Measurements from ENCODE around the gene SRRM2.

- PRO-cap = no peak
Measured at GRCh38 chr16:2704061-2704304, 16.0 kb downstream of the PRSS27 start.

DNA sequence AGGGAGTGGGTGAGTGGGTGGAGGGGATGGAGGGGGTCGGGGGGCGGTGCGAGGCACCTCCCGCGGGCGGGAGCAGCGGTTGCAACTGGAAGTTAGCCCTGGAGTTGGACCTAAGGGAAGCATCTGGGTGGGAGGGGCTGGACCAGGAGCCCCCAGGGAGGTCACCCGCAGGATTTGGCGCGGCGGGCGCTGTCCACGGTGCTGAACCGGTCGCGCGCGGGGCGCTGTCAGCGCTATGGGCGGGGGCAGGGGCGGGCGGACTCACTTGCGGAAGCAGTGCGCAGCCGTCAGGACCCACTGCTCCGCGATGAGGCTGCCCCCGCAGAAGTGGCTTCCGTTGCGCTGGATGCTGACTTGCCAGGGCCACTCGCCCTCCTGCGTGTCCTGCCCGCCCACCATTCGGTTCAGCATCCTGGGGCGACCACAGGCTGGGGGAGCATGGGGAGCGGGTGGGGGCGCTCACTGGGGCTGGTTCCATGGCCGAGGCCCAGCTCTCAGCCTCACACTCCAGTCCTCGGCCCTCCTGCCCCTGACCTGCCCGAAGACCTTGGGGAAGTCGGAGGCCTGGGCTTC is 4.5 kb downstream of the PRSS27 start:
- PRO-cap = no peak

- PRO-cap = no peak
Measured at GRCh38 chr16:2720437-2720570, 280 bp upstream of the PRSS27 start.

- PRO-cap = bidirectional peak, plus-strand start at chr16:2752357, minus-strand start at chr16:2752265; unidirectional peak, plus-strand start at chr16:2752650
Measured at GRCh38 chr16:2752137-2753239, at the start of gene SRRM2. Gene SRRM2, plus strand, starts transcription at chr16:2752638.

- PRO-cap = no peak
Measured at GRCh38 chr16:2763563-2764182, 11.2 kb downstream of the SRRM2 start.

DNA sequence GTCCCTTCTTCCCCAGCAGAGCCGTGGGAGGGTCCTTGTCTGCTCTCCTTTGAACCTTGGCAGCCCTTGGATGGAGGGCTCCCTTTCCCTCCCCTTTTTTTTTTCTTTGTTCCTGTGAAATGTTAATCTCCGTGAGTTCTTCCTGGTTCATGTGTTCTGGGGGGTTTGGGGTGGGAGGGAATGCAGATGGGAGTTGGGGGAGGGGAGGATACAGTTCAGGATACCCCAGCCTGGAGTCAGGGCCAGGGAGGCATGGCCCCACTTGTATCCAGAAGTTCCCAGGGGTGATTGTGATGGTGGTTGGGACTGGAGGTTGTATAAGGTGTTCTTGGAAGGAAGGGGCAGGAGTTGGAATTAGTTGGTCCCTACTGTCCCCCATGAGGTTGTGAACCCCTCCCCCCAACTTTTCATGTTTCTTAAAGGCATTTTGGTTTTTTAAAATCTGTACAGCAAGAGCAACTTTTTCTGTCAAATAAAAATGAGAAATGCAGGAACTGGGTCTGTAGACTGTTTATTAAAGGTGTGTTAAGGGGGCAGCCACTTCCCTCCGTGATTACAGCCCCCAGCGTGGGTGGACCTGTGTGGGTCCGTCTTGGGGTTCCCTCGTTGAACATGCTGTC is 6.1 kb downstream of the ELOB start:
- PRO-cap = no peak

DNA sequence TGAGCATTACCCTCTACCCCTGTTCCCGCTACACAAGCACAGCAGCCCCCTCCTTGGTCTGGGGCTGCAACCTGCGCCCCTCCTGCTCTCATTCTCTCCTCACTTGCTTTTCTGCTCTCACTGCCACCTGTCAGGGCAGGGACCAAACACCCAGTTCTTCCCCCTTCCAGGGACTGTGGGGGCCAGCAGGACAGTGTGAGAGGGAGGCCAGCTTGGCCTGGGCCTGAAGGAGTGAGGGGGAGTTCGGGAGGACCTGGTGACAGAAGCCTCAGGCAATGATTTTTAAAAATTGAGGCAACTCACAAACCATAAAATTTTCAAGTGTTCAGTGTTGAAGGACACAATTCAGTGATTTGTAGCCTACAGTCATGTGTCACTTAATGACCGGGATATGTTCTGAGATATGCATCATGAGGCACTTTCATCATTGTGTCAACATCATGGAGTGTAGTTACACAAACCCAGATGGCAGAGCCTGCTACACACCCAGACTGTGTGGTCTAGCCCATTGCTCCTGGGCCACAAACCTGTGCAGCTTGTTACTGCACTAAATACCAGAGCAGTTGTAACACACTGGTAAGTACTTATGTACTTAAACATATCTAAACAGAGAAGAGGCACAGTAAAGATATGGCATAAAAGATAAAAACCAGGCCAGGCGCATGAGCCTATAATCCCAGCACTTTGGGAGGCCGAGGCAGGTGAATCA is 1.5 kb downstream of the PRSS41 start:
- PRO-cap = no peak

DNA sequence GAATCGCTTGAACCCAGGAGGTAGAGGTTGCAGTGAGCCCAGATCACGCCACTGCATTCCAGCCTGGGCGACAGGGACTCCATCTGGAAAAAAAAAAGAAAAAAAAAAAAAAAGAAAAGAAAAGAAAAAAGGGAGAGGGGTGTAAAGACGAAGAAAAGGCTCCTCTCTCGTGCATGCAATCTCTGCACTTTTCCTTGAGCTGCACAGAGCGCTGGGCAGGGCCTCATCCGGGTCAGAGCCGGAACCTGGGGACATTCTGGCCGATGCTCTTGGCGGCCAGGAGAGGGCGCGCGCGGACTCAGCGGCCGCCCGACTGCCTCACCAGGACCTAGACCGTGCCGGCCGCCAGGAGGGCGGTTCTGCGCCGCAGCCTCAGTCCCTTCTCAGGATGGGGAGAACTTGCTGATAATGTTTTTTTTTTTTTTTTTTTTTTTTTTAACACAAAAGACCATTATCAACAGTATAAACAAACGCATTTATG is 8.2 kb upstream of the FLYWCH2 start:
- PRO-cap = no peak

DNA sequence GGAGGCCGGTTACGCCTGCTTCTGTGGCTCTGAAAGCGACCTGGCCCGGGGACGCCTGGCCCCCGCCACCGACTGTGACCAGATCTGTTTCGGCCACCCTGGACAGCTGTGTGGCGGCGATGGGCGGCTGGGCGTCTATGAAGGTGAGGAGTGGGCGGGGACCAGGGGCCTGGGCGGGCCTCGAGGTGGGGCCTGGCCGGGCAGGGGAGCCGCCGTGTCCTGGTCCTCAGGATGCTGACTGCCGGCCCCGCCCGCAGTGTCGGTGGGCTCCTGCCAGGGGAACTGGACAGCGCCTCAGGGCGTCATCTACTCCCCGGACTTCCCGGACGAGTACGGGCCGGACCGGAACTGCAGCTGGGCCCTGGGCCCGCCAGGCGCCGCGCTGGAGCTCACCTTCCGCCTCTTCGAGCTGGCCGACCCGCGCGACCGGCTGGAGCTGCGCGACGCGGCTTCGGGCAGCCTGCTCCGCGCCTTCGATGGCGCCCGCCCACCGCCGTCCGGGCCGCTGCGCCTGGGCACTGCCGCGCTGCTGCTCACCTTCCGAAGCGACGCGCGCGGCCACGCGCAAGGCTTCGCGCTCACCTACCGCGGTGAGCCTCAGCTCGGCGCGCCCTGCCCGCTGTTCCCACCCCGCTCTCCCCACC is 2.4 kb upstream of the PAQR4 start:
- PRO-cap = no peak

DNA sequence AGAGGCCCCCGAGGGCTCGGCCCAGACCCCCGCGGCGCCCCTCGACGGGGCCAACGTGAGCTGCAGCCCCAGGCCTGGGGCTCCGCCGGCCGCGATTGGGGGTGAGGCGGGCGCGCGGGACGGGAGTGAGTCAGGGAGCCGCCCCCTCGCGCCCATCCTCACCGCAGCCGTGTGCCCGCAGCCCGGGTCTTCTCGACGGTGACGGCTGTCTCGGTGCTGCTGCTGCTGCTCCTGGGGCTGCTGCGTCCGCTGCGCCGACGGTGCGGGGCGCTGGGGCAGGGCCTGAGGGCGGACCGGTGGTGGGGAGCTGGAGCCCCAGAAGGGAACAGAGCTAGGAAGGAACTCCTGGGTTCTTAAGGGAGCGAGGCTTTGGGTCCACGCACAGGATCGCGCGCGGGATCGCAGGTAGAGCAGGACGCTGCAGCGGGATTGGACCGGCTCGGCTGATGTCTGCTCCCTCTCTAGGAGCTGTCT is 1.8 kb upstream of the PAQR4 start:
- PRO-cap = no peak

- PRO-cap = no peak
Measured at GRCh38 chr16:3006773-3008041, 5.5 kb upstream of the CLDN9 start.

GRCh38 chr16:3014291-3014986 is 1.7 kb downstream of the CLDN9 start:
- PRO-cap = no peak

GRCh38 chr16:3038218-3038726 is 1.5 kb upstream of the BICDL2 start:
- PRO-cap = no peak

- PRO-cap = no peak
Measured at GRCh38 chr16:3085913-3086366, 13.2 kb downstream of the ZSCAN10 start.

- PRO-cap = no peak
Measured at GRCh38 chr16:3101998-3102503, 3.0 kb upstream of the ZSCAN10 start.

- PRO-cap = no peak
Measured at GRCh38 chr16:3183203-3183584, 48.4 kb downstream of the ZNF213 start.

DNA sequence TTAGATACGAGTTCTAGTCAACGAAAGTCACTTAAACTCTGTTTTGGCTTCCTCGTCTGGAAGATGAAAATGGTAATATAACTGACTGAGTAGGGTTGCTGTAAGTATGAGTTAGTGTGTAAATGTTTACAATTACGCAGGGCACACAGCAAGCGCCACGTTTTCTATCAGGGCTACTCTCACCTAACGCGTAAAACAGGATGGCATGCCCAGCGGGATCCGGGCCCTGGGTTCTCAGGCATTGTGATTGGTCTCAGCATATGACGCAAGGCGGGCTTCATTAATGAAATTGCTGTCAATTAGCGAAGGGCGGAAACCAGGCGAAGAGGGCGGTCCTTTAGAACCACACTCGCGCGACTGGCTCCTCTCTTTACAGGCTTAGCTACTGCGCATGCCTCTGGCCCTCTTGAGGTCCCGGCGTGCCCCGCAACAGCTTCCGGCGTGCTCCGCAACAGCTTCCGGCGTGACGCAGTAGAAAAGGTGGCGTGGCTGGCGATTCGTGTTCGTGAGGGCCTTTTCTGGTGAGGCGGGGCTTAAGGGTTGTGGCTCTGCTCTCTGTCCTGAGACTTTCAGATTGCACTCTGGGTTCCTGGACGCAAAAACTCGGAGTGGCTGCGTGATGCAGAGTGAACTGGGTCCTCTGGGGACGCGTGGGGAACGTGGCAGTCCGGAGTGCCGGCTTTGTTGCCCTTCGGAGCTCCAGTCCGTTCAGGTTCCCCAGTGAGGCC is 9.1 kb downstream of the OR2C1 start:
- PRO-cap = bidirectional peak, plus-strand start at position 572 of the sequence, minus-strand start at position 372 of the sequence

GRCh38 chr16:3496297-3496955 is 1.1 kb upstream of the C16orf90 start:
- PRO-cap = no peak

GRCh38 chr16:3509484-3510016 is 8.7 kb downstream of the CLUAP1 start:
- PRO-cap = no peak

- PRO-cap = no peak
Measured at GRCh38 chr16:3672369-3673006, 18.0 kb downstream of the DNASE1 start.